Cardiac septum (tissue), 1 donor: ENCODE results near the genes ZDBF2 and KLF7.

GRCh38 chr2:205744276-205744811 is 62.0 kb downstream of the NRP2 start:
- PRO-cap: no peak

DNA sequence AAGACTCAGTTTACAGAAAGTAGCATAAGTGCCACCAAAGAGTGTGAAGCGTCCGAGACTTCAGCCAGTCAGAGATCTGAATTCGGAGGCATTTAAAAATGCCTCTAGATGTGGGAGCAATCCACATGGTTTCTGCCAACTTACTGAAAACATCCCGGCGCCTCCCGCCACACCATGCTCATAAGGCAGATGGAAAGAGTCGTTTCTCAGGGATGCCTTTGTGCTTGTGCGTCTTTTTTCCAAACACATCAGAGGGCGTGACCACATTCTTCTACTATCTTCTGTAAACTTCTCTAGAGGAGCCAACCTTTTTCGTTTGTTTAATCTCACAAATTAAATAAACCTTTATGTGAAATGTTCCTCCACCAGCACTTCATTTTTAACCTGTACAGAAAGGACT is 88.8 kb downstream of the NRP2 start:
- PRO-cap: no peak

GRCh38 chr2:205800704-205801231 is 118.5 kb downstream of the NRP2 start:
- PRO-cap: no peak

DNA sequence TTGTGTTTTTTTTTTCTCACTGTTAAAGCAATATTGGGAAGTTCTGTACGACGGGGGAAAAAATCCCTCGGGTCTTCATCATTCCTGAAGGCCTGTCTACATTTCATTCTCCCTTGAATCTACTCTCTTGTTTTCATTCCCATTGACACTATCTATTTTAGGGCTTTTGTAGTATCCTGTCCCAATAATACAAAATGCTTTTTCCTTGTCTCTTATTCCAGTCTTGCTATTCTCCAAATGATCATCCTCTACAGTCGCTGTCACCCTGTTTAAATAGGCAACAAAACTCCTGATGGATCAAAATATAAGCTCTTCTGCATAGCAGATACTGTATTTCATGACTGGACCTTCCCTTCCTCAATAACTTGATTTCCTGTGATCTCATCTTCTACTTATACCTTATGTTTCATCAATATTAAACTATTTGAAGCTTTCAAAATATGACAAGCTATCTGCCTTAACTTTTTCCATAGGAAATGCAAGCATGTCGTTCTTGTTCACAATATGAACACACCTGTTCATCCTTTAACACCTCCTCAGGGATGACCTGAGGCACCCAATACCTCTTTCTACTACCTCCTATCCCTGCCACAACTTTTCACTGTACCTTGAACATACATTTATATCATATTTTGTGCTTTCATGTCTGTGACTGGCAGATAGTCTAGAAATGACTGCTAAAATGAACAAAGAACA is 8.2 kb downstream of the NDUFS1 start:
- PRO-cap: no peak

DNA sequence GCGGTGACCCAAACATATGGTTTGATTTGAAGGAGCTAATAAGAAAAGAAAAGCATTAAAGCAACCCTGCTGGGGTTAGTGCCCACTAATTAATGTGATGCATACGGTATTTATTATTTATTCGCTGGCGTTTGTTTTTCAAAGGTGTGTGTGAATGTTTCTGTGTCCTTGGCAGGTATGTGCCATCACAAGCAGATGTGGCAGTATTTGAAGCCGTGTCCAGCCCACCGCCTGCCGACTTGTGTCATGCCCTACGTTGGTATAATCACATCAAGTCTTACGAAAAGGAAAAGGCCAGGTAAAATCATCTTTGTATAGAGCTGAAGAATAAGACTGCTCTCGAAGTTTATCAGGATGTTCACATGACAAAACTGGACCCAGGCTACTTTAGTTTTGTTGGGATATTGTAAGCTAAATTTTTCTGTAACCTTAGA is 735 bp downstream of the EEF1B2 start:
- PRO-cap: no peak

DNA sequence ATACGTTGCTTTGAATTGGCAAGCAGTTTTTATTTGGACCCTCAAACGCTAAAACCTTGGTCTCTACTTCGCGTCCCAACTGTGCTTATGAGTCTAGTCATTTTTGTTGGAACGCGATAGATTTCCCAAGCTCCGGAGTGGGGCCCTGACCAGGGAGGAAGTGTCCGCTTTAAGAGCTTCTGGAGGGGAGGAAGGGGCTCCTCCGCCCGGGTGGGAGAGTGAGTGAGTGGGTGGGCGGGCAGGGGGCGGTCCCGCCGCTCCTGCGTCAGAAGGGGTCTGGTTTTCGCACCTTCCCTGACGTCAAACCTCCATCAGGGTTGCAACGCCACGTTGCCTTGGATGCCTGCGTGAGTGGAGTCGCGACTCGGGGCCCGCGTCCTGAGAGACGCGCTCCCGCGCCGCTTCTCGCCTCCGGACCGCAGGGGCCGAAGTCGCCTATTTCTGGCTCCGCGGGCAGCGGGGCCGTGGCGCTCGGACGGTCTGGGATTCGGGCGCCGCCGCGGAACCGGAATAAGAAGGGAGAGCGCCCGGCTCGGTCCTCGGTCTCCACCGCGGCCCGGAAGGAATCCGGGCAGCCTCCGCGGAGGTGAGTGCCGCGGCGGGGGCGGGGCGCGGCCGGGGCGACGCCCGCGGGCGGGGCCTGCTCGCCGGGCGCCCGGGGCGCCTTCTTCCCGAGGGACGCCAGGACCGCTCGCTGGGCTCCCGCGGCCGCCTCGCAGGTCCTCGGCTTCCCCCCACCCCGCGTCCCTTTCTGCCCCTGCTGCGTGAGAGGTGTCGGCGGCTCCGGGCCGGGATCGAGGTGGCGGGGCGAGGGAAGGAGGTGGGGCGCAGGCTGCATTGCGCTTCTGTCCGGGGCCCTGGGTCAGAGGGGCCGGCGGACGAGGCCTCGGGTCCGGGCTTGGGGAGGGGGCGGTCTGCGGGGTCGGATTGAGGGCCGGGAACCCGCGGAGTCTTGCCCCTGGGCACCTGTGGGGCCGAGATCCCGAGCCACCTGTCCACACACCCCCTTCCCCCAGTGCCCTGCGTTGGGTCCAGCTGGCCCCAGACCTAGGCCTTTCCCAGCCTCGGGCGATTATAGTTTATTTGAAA is at the start of gene ZDBF2:
Gene ZDBF2, plus strand, starts transcription at position 303 of the 1,089 bp plus-strand sequence.
- PRO-cap: bidirectional peak, plus-strand start at position 328 of the sequence, minus-strand start at position 171 of the sequence; bidirectional peak, plus-strand start at position 650 of the sequence, minus-strand start at position 579 of the sequence

GRCh38 chr2:206764659-206765026 is 485 bp downstream of the MDH1B start:
- PRO-cap: no peak

GRCh38 chr2:207091138-207091866 is 74.4 kb downstream of the KLF7 start:
- PRO-cap: no peak

- PRO-cap: bidirectional peak, plus-strand start at chr2:207165765, minus-strand start at chr2:207165772; unidirectional peak, minus-strand start at chr2:207165945; bidirectional peak, plus-strand start at chr2:207166383, minus-strand start at chr2:207166186
Observed at GRCh38 chr2:207165512-207166270, at the start of gene KLF7. KLF7 (minus strand) TSS chr2:207165948.

GRCh38 chr2:207329077-207329436 is 163.3 kb upstream of the KLF7 start:
- PRO-cap: no peak

- PRO-cap: no peak
Observed at GRCh38 chr2:207333900-207334432, 168.2 kb upstream of the KLF7 start.

DNA sequence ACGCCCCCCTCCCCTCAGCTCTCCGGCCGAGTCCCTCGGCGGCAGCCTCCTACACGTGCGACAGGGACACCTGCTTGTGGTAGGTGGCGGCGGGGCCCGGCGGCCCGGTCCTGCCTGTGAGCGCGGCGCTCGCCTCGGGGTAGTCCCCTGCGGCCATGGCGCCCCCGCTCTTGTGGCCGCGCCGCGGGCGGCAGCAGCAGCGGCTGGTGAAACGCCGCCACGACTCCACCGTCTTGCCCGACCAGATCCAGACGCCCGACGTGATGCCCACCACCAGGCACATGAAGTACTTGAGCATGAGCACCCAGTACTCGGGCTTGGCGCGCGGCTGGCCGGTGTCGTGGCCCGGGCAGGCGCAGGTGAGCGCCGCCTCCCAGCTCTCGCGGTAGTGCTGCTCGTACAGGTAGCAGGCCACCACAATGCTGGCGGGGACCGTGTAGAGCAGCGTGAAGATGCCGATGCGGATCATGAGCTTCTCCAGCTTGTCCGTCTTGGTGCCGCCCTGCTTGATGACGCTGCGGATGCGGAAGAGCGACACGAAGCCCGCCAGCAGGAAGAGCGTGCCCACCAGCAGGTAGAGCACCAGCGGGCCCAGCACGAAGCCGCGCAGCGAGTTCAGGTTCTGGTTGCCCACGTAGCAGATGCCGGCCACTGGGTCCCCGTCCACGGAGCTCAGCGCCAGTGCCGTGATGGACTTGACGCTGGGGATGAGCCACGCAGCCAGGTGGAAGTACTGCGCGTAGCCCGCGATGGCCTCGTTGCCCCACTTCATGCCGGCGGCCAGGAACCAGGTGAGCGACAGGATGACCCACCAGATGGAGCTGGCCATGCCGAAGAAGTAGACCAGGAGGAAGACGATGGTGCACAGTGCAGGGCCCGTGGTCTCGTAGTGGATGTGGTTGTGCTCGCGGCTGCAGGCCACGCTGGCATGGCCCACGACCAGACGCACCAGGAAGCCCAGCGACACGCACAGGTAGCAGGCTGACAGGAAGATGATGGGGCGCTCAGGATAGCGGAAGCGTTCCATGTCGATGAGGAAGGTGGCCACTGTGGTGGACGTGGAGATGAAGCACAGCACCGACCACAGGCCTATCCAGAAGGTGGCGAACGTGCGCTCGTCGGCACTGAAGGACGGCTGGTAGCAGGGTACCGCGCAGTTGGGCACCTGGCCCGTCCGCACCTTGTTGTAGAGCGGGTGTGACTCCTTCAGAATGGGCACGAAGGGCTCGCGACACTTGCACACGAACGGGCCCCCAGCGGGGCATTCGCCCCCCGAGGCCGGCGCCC is 2.3 kb downstream of the FZD5 start:
- PRO-cap: no peak

- PRO-cap: no peak
Observed at GRCh38 chr2:207819877-207820504, 50.3 kb upstream of the FZD5 start.

DNA sequence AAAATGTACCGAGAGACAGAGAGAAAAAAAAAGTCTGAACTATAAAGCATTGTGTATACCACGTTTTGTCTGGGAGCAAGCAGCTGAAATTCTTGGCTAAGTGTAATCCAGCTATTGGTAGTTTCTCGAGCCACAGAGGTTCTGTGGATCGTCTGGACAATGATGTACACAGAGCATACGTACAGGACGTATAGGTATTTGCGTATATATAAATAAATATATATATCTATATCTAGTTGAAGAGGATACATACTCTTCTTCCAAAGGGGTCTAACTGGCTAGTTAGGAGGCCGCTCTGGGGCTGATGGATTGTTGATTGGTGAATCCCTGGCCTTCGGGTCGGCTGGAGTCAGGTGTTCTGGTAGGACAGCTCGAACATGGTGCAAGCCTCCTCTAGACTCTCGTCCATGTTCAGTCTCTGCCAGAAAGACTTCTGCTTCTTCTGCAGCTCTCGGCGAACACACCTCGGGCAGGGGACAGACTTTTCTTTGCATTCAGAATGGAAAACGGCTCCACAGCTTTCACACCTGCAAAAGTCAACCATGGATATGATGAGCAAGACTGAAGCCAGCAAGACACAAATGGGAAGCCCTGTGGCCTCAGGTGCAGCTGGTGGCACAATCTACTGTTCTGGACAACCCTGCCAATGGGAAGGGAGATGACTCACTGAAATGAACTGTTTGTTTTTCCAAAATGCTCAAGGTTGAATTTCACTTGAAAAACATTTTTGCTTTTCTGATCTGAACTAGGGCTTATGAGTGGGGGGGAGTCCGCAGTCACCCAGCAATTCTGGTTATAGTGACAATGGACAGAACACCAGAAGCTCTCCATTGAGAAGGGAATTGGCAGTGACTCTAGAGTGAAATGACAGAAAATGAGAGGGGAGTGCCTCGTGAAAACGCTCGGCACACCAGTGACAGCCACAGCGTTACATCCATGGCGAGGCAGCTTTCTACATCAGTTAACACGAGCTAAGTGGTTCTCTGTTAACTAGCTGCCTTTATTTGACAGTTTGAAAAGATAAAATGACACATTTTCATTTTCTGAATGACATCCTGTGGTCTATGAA is 58.6 kb upstream of the FZD5 start:
- PRO-cap: no peak

GRCh38 chr2:207860736-207861185 is 91.1 kb upstream of the FZD5 start:
- PRO-cap: no peak

DNA sequence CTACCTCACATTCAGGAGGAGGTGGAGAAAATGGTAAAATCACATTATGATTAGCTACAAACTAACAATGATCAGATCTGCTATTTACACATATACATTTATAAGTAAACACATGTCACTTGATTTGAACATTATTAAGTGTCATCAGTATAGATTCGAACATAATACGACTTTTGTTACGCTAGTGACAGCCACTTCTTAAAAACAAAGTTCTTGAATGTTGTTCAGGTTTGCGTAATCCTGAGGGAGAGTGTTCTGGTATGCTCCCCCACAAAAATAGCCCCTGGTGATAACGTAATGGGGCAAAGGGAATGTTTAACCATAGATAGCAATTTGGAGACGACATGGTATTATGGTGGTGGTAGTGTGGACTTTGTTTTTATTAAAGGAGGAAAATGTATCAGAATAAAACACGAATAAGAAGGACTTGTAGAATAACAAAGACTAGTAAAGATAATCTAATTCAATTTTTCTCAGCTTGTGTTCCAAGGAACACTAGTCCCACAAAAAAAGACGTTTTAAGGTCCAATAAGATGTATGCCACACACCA is 90.6 kb downstream of the PLEKHM3 start:
- PRO-cap: no peak

DNA sequence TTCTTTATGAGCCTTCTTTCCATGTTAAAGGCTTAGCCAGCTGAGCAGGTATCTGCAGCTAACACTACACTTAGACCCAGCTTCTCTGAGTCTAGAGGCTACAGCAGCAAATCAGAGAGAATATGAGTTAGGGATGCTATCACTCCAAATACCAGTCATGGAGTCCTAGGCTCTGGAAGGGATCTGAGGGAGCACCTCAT is 3.0 kb downstream of the C2orf80 start:
- PRO-cap: no peak

- PRO-cap: no peak
Observed at GRCh38 chr2:208346810-208347273, 59.8 kb upstream of the PTH2R start.

GRCh38 chr2:208529671-208530147 is 123.1 kb downstream of the PTH2R start:
- PRO-cap: no peak

- PRO-cap: no peak
Observed at GRCh38 chr2:208722899-208723205, 316.3 kb downstream of the PTH2R start.